Urinary bladder (tissue), 3 donors: ENCODE results near the gene SFMBT1.

- PRO-cap, result no peak
- RAMPAGE, long total RNA, result no peak
Measured at GRCh38 chr3:52687399-52688465, 1.9 kb downstream of the GNL3 start.

DNA sequence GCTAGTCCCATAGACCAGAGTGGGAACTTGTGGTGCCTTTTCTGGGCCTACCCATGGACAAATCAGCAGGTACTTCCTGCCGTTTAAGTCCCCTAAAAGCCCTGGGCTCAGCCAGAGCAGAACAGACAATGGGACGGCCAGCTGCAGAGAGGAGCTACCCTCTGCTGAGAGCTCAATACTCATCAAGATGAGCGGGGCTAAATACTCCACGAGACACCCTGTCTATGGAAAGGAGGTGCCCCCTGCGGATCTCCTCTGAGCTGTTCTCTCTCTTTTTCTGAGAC lies 9.2 kb downstream of the SPCS1 start:
- PRO-cap, result no peak
- RAMPAGE, long total RNA, result no peak

DNA sequence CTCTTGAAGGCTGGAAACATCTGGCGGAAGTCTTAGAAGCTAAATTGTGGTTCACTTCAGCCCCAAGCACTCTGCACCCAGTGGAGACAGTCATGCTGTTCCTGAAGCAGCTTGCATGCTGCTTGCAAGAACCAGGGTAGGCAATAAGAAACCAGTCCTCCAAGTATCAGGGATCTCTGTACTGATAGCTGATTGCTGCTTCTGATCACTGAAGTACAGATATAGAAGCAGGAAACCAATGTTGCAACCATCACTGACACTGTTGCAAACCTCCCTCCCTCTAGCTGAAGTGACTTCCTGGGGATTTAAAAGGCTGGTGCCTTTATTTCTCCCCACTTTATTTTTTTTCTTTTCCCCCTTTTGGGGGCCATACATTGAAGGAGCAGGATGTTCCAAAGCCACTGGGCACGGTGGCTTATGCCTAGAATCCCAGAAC lies 15.2 kb downstream of the SPCS1 start:
- PRO-cap, result no peak
- RAMPAGE, long total RNA, result no peak

DNA sequence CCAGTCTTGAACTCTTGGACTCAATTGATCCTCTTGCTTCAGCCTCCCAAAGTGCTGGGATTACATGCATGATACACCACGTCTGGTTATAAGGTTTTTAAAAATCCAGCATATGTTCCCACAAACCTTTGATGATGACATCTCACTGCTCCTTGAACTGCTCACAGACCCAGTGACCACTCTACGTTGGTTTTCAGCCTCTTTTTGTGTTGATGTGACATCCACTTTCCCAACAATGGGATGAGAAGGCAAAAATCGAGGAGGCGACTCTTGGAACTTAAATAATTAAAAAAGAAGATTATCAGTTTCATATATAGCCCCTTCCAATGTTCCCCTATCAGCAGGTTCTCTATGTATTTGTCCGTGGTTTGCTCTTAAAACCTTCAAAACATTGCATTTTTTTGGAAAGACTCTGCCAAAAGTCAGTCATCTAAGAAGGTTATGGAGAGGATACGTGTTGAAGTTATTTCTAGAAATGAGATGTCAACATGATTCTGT lies 24.8 kb downstream of the NEK4 start:
- PRO-cap, result no peak
- RAMPAGE, long total RNA, result no peak

DNA sequence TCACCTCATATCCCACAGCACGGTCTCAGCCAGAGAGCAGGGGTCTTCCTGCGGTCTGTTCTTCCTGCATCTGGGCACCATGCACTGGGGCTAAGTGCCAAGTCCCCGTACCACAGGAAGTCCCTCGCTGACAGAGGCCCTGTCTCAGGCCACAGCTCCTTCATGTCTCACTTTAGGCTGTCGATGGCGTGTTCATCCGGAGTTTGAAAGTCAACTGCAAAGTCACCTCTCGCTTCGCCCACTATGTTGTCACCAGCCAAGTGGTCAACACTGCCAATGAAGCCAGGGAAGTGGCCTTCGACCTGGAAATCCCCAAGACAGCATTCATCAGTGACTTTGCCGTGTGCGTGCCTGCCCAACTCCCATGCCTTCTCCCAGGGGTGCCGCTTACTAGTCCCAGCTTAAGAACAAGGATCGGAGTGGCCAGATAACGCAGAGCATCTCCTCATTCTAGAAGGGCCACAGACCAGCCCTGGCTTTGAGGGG lies 808 bp downstream of the ITIH1 start:
- PRO-cap, result no peak
- RAMPAGE, long total RNA, result no peak

DNA sequence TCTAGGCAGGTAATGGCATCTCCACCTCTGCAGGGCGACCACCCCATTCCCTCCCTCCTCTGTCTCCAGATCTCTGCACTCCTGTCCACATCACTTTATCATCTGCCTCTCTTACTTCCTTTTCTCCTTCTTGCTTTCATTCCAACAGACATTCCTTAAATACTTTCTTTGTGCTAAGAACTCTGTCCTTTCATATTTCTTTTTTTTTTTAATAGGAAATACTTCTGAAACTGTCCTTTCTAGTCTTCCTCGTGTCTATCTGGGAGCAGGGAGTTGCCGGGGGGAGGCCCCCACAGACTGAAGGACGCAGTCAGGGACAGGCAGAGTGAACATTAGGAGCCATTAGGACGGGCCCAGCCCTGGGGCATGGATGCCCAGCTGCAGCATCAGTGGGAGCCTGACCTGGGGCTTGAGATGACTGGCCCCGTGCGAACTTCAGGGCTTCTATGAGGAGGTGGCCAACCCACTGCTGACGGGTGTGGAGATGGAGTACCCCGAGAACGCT lies 7.4 kb downstream of the ITIH3 start:
- PRO-cap, result no peak
- RAMPAGE, long total RNA, result no peak

DNA sequence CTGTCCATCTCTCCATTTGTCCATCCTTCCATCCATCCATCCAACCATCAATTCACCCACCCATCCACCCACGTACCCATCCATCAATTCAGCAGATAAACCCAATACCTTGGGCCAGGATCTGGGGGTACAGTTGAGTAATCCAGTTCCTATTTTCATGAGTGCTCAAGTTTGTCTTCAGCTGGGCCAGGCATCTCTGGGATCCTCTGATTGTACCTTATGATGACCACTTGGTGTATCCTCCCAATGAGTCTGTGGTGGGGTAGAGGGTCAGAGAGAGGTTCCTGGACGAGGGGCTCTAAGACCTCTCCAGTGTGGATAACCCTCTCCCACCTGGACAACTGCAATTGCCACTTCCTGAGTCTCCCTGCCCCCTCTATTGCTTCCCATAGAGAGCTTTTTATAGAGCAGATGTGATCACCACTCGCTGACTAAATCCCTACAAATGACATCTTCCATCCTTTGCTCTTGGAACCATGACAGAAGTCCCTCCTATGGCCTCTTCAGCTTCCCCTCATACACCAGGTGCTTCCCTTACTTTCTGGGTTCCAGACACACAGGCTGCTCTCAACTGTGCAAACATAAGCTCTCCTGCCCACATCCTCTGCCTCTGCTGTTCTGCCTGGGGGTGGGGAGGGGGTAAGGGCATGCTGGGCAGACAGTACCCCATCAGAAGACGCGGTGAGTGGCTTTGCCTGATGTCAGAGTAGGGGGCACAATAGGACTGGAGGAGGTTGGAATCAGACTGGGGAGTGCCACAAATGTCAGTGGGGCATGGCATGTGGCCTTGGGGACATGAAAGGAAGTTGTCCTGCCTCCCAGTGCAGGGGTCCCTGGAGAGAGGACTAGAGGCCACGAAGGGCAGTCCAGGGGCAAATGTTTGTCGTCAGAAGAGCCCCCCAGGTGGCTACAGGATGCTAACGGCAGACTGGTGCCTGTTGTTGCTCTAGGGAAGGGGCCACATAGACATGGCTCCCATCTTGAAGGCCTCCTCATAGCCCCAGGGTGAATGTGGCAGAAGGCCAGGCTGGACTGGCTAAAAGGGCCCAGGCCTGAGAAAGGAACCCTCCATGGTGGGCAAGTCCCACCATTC lies 15.2 kb downstream of the ITIH3 start:
- PRO-cap, result no peak
- RAMPAGE, long total RNA, result no peak

DNA sequence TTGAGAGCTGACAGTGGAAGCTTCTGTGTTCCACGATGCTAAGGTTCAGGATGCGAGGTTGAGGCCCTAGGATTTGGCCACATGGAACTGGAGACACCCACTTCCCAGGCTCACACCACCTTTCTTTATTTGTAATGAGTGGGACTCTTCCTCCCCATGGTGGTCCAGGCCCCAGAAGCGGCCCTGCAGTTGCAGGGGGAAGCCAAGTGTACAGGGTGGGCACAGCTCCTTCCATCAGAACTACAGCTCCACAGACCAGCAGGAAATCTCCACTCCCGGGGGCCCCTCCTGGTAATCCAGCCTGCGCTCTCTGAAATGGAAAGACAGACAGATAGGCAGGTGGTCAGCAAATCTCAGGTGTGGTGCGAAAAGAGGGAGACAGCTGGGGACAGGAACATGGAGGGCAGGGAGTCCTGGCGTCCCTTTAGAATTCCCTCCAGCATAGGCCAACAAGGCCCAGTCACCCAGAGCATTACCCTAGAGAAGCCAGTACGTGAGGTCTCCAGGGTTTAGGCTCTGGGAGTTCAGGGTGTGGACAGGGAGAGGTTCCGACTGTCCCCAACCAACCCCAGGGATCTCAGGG lies 17.2 kb downstream of the ITIH4 start:
- PRO-cap, result no peak
- RAMPAGE, long total RNA, result no peak

GRCh38 chr3:52816877-52817345 lies 13.6 kb downstream of the ITIH4 start:
- PRO-cap, result no peak
- RAMPAGE, long total RNA, result no peak

- PRO-cap, result no peak
- RAMPAGE, long total RNA, result no peak
Measured at GRCh38 chr3:52838944-52839725, 4.3 kb upstream of the MUSTN1 start.

GRCh38 chr3:52848511-52849268 lies 13.9 kb upstream of the MUSTN1 start:
- PRO-cap, result bidirectional peak, plus-strand start at chr3:52849000, minus-strand start at chr3:52848810
- RAMPAGE, long total RNA, result no peak

- PRO-cap, result no peak
- RAMPAGE, long total RNA, result no peak
Measured at GRCh38 chr3:52998570-52999906, 46.8 kb downstream of the SFMBT1 start.

DNA sequence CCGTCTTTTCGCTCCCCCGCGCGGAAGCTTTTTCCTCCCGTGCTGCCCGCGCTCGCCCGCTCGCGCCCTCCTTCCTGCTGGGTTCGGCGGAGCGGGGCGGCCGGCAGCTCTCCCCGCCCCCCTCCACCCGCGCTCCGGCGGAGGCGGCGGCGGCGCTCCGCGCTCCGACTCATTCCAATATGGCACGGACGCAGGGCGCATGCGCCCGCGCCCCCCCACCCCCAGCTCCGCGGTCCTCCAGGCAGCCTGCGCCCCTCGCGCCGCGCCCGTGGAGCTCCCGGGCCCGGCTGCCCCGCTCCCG lies at the start of gene SFMBT1:
SFMBT1 (minus strand) TSS at position 181 of the 301 bp plus-strand sequence.
- PRO-cap, result bidirectional peak, plus-strand start at position 241 of the sequence, minus-strand start at position 181 of the sequence
- RAMPAGE, long total RNA, result no peak

DNA sequence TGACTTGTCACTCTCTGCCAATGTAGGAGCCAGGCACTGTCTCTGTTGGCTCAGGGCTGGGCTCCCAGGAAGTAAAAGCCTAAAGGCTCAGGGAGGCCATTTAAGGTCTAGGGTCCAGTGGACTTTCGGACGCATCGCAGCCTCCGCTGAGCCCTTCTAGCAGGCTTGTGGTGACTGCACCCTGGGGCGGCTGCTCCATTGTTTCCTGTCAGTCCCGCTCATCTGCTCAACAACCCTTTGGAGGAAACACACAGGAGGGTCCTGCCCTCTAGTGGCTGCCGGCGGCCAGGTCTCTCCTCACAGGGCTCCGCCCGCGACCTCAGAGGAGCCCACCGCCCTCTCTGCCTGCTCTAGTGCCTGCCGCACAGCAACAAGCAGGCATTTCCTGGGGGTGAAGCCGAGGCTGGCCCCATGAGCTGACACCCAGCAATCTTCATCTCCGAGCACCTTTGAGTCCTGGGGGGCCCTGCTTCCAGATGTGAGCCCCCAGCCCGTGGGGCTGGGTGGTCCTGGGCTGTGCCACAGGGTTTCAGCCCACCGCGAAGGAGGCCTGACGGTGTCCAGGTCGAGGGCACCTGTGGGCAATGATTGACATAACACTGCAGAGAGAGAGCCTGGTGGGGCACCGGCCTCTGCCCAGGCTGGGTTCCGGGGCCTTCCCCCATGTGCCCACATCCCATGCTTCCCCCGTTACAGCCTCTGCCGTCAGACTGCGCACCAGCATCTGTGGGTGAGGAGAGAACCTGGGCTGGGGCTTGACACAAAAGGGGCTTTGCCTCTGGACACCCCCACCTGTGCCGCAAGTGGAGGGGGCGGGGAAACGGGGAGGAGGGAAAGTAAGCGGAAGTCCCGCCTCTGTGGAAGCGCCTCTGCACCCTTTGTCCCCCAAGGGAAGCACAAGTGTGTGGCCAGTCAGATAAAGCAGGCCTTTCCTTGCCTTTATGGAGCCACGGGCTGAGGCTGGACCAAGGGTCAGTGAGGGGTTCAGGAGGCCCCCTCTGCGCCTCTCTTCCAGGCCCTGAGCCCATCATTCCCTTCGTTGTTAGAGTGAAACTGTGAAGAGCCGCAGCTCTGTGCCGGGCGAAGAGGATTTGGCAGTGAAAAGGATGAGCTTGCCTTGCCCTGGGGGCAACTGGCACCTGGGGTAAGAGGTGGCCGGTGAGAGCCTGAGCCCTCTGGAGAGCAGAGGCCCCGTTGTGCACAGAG lies 27.1 kb upstream of the SFMBT1 start:
- PRO-cap, result no peak
- RAMPAGE, long total RNA, result no peak

GRCh38 chr3:53132279-53132825 lies 2.1 kb upstream of the RFT1 start:
- PRO-cap, result no peak
- RAMPAGE, long total RNA, result no peak

DNA sequence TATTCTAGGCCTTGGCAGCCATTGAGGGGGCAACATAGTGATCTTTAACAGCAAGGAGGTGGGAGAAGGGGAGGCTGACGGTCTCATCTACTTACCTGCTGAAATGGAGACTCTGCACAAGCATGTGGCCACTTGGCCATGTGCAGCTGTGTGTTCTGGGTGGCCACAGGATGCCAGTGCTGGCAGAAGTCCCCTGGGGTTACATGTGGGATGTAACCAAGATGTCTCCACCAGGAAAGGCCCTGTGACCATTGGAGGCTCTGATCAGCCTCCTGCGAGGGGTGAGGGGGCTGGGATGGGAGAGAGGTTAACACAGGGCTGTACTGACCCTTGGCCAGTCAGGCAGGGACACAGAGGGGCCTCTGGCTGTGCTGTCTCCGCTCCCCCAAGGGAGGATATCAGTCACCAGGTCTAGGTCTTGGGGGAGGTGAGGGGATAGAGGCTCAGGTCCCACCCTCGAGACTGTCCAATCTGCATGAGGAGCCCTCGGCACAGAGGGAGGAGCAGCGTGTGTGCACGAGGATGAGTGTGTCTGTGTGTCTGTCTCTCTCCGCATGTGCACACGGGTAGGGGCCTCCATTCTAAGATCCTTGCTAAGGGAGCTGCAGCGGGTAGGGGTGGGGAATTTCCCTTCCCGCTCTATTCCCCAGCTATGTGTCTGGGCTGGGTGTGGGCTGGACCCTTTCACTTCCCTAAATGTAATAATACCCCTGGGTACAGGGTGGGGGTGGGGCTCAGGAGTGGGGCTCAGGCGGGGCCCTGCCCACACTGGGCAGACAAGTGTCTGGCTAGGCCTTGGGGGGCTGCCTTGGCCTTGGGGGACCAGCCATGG lies 19.5 kb downstream of the PRKCD start:
- PRO-cap, result no peak
- RAMPAGE, long total RNA, result no peak

GRCh38 chr3:53181416-53181723 lies 20.4 kb downstream of the PRKCD start:
- PRO-cap, result no peak
- RAMPAGE, long total RNA, result no peak

DNA sequence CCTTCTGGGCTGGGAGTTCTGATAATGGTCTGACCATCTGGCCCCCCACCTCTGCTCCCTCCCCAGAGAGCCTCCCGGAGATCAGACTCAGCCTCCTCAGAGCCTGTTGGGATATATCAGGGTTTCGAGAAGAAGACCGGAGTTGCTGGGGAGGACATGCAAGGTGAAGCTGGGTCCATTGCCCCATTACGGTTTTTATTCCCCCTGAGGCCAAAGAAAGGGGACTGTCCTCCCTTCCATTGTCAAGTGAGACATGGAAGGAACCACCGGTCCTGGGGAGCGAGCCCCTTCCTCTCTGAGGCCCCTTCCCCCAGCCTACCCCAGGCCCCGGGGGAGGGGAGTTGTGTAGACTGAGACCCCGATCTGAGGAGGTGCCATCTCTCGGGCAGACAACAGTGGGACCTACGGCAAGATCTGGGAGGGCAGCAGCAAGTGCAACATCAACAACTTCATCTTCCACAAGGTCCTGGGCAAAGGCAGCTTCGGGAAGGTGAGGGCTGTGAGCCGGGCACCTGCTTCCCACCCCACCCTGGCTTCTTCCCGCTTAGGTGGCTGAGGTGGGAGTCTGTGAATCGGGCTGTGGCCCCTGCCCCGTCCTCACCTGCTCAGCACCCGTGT lies 24.6 kb downstream of the PRKCD start:
- PRO-cap, result no peak
- RAMPAGE, long total RNA, result no peak

GRCh38 chr3:53186348-53187067 lies 25.5 kb downstream of the PRKCD start:
- PRO-cap, result no peak
- RAMPAGE, long total RNA, result no peak

DNA sequence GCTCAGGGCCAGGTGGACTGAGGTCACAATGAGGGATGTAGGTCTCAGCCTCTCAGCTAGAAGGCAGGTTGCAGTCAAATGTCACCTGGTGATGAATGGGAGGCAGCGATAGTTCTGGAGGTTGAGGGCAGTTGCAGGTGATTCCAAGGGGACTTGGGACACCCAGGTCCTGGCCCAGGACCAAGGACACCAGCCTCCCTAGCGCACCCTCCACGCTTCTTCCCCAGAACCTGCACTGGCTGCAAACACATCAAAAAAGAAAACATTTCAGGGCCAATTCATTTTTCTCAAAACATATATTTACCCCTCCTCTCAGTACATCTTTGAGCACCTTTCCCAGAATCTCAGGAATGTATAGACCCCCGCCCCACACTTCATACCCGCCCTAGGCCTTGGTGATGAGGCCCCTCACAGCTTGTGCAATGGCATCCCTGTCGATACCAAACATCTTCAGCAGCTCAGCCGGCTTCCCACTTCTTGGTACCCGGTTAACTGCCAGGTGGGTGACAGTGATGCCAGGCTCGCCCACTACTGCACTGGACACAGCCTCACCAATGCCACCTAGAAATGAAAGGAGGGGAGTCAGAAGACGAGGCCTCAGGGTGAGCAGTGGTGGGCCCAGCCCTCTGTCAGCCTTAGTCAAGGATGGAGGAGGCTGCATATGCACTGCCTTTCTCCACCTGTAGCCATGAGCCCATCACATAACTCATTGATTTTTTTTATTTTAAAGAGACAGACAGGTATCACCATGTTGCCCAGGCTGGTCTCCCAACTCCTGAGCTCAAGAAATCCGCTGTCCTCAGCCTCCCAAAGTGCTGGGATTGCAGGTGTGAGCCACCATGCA lies 30.2 kb downstream of the TKT start:
- PRO-cap, result no peak
- RAMPAGE, long total RNA, result no peak